Right atrium auricular region (tissue), 2 donors: ENCODE data around the genes STOML1 and CYP1A2.

- PRO-cap, result bidirectional peak, plus-strand start at chr15:73927874, minus-strand start at chr15:73927737; unidirectional peak, minus-strand start at chr15:73927940
- RAMPAGE, long total RNA, 2 experiments, result start-site peak on the minus strand in 2 of 2 experiments, at chr15:73927802-73927817 at its widest, 7 to 11 reads per replicate
Measured at GRCh38 chr15:73927475-73928607, 1.6 kb downstream of the LOXL1 start.

DNA sequence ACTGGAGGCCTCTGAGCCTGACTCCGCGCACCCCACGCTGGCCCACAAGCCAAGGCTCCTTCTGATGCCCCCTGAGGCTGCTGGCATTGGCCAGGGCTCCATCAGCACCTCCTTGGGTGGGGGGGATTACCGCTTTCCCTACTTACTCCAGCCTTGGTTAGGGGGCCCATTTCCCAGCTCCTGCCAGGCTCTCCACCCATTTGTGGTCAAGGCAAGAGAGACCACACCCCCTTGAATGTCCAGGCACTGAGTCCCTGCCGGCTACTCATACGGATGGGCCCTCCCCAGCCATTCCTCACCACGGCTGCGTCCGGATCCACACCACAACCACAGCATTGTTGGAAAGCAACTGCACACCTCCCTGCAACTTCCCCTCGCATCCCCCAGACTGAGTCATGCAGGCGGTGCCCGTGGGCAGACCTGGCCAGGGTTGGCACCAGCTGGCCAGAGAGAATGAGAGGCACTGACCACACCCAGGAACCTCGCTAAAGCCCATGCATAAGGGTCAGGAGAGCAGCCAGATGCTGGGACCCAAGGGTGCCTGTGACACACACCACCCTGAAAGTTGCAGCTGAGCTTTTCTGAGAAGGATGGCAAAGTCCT lies 30.4 kb downstream of the LOXL1 start:
- PRO-cap, result no peak
- RAMPAGE, long total RNA, 2 experiments, result no peak in any of the 2 experiments

DNA sequence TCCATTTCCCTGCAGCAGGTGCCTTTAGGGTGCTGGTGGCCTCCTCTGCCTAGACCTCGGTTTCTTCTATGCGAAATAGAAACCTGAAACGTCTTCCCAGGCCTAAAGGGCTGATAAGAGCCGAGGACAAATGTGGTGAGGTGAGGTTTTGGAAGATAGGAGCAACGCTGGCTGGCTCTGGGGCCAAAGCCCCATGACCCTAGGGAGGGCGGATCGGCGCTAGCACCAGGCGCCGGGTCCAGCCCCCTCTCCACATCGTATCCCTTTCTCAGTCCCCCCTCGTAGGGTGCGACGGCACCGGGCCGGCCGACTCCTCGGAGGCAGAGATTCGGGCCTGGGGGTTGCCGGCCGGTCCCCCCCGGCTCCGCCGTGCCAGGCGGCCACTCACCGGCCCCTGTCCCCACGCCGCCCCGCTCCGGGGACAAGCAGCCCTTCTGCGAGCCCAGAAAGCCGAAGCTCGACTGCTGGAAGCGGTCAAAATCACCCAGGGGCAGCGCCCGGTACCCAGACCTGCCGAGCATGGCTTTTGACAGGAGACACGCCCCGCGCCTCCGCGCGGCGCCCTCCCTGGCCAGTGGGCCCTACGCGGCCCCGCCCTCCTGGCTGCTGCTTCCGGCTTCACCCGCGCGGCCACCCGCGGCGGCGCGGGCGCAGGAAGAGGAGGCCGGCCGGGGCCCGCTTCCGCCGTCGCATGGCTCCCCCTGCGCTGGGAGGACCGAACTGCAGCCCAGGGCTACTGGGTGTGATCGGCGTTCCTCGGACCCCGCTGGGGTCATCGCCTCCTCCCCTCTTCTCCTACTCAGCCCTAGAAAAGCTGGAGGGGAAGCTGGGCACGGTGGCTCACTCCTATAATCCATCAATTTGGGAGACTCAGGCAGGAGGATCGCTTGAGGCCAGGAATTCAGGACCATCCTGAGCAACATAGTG lies at the start of gene STOML1:
Gene STOML1 (minus strand): TSS at position 593 of the 927 bp plus-strand sequence.
- PRO-cap, result bidirectional peak, plus-strand start at position 723 of the sequence, minus-strand start at position 593 of the sequence
- RAMPAGE, long total RNA, 2 experiments, result start-site peak on the minus strand in 2 of 2 experiments, centred at positions 536 to 568 of the sequence, 51 to 89 reads per replicate

- PRO-cap, result no peak
- RAMPAGE, long total RNA, 2 experiments, result no peak in any of the 2 experiments
Measured at GRCh38 chr15:74034607-74035192, 40.2 kb downstream of the PML start.

DNA sequence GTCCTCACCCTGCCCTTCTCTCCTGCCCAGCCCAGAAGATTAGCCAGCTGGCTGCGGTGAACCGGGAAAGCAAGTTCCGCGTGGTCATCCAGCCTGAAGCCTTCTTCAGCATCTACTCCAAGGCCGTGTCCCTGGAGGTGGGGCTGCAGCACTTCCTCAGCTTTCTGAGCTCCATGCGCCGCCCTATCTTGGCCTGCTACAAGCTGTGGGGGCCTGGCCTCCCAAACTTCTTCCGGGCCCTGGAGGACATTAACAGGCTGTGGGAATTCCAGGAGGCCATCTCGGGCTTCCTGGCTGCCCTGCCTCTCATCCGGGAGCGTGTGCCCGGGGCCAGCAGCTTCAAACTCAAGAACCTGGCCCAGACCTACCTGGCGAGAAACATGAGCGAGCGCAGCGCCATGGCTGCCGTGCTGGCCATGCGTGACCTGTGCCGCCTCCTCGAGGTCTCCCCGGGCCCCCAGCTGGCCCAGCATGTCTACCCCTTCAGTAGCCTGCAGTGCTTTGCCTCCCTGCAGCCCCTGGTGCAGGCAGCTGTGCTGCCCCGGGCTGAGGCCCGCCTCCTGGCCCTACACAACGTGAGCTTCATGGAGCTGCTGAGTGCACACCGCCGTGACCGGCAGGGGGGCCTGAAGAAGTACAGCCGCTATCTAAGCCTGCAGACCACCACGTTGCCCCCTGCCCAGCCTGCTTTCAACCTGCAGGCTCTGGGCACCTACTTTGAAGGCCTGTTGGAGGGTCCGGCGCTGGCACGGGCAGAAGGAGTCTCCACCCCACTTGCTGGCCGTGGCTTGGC lies 38.0 kb downstream of the GOLGA6A start:
- PRO-cap, result unidirectional peak, minus-strand start at position 130 of the sequence
- RAMPAGE, long total RNA, 2 experiments, result no peak in any of the 2 experiments

DNA sequence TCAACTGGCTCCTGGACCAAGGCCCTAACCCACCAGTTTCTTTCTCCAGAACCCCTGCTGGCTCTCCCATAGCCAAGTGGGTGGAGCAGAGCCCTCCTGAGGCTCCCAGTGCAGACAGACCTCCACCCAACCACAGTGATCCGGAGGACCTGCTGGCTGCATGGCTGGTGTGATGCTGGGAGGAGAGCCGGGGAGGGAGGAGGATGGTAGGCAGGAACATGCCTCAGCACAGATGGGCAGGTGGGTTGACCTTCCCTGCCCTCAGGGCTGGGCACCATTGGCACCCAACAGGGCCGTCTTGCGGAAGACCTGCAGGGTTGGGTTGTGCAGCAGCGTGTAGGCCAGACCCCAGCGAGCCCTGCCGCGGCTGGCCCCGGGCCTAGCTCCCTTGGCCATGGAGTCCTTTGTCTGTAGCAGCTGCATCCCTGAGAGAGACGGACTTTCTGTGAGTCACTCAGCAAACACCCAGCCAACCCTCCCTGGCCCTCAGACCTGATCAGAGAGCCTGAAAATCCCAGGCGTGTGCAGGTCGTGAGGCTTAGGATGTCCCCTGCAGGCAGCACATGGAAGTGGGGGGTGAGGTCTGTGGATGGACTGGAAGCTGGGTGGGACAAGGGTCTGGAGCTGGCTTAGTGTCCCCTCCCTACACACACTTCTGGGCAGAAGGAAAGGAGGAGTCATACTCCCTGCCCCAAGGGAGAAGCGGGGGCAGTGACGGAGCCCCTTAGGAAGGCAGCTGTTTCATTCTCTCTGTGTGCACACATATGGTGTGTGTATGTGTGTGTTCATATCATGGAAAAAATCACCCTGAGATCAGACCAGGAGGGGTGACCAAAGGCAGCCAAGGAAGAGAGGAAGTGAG lies 6.5 kb downstream of the ISLR start:
- PRO-cap, result no peak
- RAMPAGE, long total RNA, 2 experiments, result no peak in any of the 2 experiments

- PRO-cap, result no peak
- RAMPAGE, long total RNA, 2 experiments, result no peak in any of the 2 experiments
Measured at GRCh38 chr15:74317606-74318143, 49.8 kb downstream of the CYP11A1 start.

DNA sequence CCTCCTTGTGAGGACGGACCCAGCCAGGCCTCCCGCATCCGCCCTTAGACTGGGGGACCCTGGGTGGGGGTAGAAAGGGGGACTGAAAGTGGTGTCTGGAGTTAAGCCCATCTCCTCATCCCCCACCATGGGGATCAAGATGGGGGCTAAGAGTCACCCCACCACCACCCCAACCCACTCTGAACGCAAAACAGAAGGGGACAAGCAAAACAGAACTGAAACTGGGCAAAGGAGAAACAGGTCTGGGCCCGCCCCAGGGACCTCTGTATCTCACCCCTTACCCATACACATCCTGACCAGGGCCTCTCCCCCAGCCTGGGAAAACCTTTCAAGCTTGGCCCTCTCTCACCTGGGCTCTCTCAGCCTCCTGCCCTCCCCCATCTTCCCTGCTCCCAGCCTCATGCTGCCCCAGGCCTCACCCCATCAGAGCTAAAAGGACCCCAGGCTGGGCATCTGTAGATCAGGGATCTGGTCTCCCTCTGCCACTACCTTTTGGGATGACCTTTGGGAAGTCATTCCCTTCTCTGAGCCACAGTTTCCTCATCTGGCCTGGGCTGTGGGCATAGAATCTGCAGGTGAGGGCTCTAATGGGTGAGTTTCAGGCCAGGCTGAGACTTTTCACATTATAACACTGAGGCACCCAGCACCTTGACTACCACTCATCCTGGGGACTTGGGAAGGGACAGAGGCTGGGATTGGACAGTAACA lies 30.0 kb upstream of the CYP11A1 start:
- PRO-cap, result no peak
- RAMPAGE, long total RNA, 2 experiments, result no peak in any of the 2 experiments

GRCh38 chr15:74421172-74421882 lies 12.4 kb downstream of the SEMA7A start:
- PRO-cap, result no peak
- RAMPAGE, long total RNA, 2 experiments, result no peak in any of the 2 experiments

DNA sequence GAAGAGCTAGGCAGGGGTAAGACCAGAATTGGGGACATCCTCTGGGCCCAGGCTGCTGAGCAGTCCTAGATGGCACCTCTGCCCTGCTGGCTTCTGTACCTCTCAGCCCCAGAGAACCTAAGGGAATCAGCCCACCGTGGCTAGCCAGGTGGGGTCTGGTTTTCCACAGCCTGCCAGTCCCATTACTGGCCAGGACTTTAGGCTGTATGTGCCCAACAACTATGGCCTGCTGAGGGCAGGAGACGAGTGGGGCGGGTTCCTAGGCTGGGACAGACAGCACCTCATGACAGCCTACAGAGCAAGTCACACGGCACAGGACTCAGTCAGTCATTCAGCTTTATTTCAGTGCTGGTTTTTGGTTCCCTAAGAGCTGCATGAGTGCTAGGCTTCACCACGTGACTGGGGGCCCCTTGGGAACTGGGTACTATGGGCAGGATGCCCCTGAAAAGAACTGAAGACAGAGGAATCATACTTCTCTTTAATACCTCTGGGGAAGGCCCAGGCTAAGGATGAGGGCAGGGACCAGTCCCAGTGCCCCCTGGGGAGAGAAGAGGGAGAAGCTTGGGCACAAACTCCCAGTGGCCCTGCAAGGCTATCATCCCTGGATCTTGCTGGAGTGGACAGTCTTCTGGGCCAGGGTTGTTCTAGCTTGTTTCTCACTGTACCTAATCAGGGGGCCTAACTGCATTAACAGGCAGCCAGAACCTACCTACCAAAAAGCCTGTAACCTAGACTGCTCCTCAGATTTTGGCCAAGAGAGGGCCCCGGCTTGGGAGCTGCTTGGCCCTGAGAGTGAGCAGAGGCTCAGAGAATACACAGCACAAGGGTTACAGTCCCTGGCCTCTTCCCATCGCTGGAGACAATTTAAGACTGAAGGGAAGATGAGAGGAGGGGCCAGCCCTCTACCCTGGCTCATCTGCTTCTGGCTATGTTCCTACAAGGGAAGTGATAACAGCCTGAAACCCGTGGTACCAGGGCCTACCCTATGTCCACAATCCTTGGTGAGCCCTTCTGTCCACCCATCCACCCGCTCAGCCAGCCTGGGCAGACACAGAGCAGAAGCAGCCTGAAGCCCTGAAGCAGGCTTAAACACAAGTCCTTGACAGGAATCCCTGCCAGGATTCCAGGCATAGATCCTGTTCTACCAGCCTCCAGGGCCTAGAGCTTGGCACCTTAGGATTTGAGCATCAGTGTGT lies 15.0 kb downstream of the CLK3 start:
- PRO-cap, result no peak
- RAMPAGE, long total RNA, 2 experiments, result no peak in any of the 2 experiments

- PRO-cap, result no peak
- RAMPAGE, long total RNA, 2 experiments, result no peak in any of the 2 experiments
Measured at GRCh38 chr15:74642333-74643302, 27.0 kb downstream of the CLK3 start.

DNA sequence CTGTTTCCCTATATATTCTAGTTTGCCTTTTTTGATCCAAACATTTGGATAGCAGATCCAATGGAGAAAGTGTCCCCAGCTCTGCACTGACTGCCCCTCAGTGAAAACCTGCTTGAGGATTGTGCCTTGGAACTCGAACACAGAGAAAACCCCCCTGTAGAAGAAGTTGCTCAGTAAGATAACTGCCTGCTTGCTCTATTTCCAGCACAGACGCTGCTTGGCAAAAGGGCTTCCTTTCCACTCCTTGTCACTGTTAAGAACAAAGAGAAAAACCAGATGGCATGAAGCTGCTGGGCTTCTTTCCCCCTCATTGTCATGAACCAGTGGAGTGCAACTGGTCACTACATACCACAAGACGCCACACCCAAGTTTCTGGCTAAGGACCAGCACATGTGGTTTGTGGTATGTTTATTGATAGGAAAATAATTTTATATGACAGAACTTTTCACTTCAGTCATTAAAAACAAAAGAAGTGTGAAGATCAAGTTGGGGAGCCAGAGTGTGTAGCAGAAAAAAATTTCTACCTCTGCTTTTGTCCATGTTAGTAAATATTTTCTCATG lies 37.7 kb downstream of the CLK3 start:
- PRO-cap, result no peak
- RAMPAGE, long total RNA, 2 experiments, result no peak in any of the 2 experiments

- PRO-cap, result no peak
- RAMPAGE, long total RNA, 2 experiments, result no peak in any of the 2 experiments
Measured at GRCh38 chr15:74725059-74725426, 285 bp downstream of the CYP1A1 start.

- PRO-cap, result no peak
- RAMPAGE, long total RNA, 2 experiments, result no peak in any of the 2 experiments
Measured at GRCh38 chr15:74730824-74731418, 5.6 kb upstream of the CYP1A1 start.

- PRO-cap, result no peak
- RAMPAGE, long total RNA, 2 experiments, result no peak in any of the 2 experiments
Measured at GRCh38 chr15:74748795-74749277, at the start of gene CYP1A2. Gene CYP1A2, plus strand, starts transcription at chr15:74748845.

GRCh38 chr15:74781604-74782017 lies 269 bp upstream of the CSK start:
- PRO-cap, result no peak
- RAMPAGE, long total RNA, 2 experiments, result no peak in any of the 2 experiments

DNA sequence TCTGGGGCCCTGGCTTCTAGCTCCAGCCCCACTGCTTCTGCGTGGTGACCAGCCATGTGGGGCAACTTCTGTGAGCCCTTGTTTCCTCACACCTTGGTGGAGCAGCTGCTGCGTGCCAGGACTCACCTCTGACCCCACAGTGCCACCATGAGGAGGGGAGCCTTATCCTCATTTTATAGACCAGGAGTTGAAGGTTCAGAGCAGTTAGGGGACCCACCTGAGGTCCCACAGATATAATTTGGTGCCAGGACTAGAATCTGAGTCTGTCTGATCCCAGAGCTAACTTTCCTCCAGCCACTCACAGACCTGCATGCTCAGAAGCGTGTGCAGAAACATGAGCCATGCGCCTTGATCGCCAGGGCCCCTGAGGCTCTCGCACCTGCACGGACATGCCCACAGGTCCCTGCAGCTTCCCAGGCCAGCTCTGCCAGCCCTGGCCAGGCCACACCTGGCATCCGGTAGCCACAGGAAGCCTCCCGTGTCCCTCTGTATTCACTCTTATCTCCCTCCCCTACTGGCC lies 13.0 kb upstream of the LMAN1L start:
- PRO-cap, result no peak
- RAMPAGE, long total RNA, 2 experiments, result no peak in any of the 2 experiments

DNA sequence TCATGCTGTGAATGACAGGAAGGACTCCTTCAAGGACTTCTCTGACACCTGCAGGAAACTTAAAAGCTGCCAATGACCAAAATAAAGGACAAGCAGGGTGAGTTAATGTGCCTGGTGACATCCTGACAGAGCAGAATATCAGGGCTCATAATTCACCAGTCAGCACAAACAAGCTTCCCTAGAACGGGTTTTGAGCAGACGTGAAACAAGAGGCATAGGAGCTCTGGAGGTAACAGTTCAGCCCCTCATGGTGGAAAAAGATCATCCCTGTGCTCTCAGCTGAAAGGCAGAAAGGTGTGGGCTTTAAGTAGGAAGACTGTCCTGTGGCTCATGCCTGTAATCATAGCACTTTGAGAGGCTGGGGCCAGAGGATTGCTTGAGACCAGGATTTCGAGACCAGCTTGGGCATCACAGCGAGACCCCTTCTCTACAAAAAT lies 2.3 kb downstream of the SCAMP2 start:
- PRO-cap, result no peak
- RAMPAGE, long total RNA, 2 experiments, result no peak in any of the 2 experiments

DNA sequence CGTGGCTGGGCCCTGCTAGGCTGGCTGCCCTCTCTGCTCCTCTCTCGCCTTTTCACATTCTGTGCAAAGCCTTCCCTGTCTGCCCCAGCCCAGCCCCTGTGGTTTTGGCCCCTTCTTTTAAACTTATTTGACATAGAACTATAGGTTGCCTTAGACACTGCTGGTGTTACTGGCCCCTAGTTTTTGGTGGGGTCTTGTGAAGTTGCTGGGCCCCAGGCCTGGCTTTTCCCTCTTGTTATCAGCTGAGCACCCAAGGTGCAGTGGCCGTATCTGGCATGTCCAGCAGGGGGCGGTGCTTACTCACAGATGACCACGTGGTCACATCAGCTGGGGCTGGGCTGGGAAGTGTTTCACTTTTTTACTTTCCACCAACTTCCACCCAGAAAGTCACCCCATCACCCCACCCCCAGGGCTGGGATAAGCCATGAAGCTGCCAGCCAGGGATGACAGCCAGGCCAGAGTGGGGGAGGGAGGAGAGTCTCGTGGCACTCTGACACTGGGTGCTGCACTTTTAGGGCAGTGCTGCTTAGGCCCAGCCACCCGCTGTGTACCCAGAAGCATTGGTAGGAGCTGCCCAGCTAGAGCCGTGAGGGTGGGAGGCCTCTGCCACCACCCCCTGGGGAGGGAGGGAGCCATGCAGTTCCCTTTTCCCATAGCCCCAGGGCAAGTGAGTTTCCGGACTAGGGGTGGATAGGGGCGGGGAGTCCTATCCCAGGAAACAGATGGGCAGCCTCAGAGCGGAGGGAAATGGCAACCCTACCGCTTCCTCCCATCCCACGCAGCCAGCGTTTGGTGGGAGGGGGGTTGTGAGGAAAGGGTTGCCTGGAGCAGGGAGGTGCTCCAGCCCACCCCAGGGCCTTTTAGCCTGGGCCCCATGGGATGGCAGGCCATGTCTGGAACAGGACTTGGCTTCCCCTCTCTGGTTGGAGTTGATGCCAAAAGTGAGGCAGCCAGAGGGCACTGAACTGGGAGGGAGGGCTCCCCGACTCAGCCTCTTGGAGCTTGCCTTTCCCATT lies 6.1 kb downstream of the PPCDC start:
- PRO-cap, result bidirectional peak, plus-strand start at position 721 of the sequence, minus-strand start at position 662 of the sequence
- RAMPAGE, long total RNA, 2 experiments, result no peak in any of the 2 experiments

DNA sequence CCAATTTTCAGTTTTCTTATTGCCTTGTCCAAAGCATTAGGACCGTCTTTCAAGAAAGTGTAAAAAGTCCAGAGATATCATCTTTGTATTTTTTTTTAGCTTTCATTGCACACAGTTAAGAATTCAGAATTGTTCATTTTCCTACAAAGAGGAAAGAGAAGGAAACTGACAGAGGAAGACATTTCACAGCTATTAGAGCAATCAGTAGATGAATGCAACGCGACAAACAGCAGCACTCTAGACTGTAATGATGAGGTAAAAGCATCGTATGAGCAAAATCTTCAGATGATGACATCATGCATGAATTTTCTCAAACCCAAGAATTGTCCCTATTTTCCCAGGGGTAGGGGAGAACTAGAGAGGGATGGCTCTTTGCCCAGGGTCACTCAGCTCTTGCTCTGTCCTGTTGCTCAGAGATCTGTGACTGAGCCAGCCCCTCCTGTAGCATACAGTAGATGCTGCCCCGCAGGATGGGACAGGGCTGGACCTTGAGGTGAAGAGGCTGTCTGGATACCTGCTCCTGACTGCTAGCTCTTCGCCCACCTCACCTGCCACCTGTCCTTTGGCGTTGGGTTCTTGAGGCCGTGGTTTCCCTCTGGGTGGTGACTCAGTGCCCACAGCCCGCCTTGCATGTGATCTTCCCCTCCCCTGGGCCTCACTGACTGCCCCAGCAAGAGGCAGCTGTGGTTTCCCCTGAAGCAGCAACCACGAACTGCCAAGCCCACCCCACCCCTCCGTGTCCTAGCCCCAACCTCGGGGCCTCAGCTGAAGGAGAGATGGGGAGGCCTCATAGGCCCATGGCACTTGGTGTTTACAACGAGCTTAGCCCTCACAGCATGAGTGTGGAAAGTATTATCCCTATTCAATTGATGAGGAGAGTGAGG lies 84.9 kb downstream of the PPCDC start:
- PRO-cap, result no peak
- RAMPAGE, long total RNA, 2 experiments, result no peak in any of the 2 experiments